Peyer's patch (tissue), 4 donors: ENCODE measurements around the genes HBM and RGS11.

DNA sequence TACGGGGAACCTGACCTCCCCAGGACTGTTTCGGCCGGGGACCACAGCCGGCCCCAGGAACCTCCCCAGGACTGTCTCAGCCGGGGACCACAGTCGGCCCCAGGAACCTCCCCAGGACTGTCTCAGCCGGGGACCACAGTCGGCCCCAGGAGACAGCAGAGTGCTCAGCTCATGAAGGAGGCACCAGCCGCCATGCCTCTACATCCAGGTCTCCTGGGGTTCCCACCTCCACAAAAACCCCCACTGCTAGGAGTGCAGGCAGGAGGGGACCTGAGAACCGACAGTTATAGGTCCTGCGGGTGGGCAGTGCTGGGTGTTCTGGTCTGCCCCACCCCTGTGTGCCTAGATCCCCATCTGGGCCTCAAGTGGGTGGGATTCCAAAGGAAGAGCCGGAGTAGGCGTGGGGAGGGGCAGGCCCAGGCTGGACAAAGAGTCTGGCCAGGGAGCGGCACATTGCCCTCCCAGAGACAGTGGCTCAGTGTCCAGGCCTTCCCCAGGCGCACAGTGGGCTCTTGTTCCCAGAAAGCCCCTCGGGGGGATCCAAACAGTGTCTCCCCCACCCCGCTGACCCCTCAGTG, 4.4 kb downstream of the RHBDF1 start:
- PRO-cap: no peak
- RAMPAGE, long total RNA, 4 experiments: no peak in any of the 4 experiments

GRCh38 chr16:119845-120283, 18.6 kb downstream of the NPRL3 start:
- PRO-cap: no peak
- RAMPAGE, long total RNA, 4 experiments: no peak in any of the 4 experiments

GRCh38 chr16:165795-166218, at the start of gene HBM:
HBM (plus strand) TSS chr16:165978.
- PRO-cap: no peak
- RAMPAGE, long total RNA, 4 experiments: no peak in any of the 4 experiments

GRCh38 chr16:173046-173842, 568 bp downstream of the HBA2 start:
- PRO-cap: no peak
- RAMPAGE, long total RNA, 4 experiments: no peak in any of the 4 experiments

DNA sequence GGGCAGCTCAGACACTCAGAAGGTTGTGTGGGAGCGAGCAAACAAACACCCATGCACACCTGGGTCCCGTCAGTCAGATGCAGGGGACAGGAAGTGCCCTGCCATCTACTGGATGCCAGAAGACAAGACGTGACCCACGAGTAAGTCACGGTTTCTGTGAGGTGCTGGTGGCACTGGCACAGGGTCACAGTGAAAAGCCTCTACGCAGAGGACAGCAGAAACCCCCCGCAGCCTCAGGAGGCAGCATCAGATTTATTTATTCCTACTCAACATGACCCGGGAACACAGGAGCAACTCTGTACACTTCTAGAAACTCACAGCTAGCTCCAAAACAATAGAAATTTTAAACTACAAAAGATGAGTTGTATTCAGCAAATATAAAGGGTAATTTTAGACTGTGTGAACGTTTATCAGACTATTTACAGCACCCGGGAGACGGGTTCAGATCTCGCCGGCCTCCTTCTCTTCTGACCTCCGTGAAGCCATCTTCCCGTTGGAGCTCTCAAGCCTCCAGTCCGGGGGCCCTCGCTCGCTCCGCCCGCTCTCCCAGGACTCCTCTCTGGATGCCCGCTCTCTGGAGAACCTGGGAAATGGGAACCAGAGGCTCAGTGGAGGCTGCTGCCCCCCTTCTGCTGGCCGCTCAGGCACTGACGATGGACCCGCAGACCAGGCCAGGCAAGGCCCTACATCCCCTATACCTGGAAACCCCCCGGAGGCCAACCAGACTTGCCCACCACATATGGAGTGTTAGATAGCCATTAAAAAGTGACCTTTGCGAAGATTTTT, 8.7 kb downstream of the HBQ1 start:
- PRO-cap: no peak
- RAMPAGE, long total RNA, 4 experiments: no peak in any of the 4 experiments

DNA sequence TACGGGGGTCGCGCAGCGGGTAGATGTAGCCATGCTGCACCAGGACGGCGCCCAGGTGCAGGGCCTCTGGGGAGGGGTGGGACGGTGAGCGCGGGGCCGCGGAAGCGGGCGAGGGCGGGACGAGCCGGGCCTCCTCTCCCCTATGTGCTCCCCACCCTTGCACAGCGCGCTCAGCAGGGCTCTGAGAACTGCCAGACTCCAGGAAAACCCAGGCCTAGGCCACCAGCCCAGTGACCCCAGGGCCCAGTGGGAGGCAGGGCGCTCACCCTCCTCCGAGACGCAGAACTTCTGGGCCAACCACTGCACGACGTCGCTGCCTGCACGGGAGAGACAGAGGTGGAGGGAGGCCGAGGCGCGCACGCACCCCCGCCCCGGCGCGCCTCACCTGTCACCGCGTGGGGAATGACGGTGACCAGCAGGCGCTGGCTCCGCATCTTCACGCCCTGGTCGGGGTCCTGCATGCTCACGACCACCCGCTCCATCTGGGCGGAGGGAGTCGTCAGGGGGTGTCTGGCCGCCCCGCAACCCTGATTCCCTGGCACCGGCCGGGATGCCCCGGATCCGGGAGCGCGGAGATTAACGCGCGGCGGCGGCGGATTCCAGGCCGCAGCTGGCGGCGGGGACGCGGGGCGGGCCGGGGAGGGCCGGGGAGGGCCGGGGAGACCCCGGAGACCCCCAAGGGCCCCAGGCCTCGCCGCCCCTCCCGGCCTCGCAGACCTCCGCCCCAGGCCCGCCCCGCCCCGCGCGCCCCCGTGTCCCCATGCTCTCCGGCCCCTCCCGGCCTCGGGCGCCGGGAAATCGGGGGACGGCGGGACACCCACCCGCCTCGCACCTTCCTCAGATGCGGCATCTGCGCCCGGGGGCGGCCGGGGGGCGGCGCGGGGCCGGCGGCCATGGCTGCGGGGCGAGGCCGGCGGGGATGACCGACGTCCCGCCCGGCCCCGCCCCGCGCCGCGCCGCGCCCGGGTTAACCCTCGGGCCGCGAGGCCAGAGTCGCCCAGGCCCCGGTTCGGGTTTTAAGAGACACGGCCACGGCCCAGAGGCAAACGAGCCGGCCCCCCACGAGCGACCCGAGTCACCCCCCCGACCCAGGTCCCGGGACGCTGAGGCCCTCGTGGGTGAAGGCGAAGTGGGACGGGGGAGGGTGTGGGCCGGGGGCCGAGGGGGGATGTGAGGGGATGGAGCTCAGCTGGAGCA, at the start of gene RGS11:
TSS of gene RGS11 (minus strand) at position 928 of the 1,197 bp plus-strand sequence.
- PRO-cap: bidirectional peak, plus-strand start at position 327 of the sequence, minus-strand start at position 290 of the sequence
- RAMPAGE, long total RNA, 4 experiments: no peak in any of the 4 experiments

DNA sequence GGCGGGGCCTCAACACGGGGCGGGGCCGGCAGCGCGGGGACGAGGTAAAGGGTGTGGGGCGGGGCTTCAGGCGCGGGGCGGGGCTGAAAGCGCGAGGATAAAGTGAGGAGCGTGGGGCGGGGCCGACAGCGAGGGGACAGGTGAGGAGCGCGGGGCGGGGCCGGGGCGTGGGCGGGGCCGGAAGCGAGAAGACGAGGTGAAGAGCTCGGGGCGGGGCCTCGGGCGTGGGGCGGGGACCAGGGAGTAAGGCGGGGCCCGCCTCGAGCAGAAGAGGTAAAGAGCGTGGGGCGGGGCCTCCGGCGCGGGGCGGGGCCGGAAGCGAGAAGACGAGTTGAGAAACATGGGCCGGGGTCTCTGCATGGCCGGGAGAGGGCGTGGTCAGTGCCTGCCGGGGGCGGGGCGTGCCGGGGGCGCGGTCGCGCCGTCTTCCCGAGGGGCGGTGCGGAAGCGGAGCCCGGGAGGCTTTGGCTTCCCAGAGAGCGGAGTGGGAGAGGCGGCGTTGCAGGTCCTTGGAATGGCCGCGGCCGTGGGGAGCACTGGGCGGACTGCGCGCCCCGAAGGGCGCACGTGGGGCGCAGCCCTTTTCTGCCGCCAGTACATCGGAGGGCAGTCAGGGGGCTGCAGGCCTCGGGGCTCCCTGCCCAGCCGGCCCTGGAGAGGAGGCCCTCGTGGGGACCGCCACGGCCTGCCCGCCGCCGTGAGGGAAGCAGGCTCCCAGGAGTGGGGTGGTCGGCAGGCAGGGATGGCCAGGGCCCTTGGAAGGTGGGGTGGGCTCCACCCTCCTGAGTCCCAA, 439 bp upstream of the AXIN1 start:
- PRO-cap: bidirectional peak, plus-strand start at position 128 of the sequence, minus-strand start outside the sequence; unidirectional peak, plus-strand start at position 475 of the sequence
- RAMPAGE, long total RNA, 4 experiments: no peak in any of the 4 experiments

DNA sequence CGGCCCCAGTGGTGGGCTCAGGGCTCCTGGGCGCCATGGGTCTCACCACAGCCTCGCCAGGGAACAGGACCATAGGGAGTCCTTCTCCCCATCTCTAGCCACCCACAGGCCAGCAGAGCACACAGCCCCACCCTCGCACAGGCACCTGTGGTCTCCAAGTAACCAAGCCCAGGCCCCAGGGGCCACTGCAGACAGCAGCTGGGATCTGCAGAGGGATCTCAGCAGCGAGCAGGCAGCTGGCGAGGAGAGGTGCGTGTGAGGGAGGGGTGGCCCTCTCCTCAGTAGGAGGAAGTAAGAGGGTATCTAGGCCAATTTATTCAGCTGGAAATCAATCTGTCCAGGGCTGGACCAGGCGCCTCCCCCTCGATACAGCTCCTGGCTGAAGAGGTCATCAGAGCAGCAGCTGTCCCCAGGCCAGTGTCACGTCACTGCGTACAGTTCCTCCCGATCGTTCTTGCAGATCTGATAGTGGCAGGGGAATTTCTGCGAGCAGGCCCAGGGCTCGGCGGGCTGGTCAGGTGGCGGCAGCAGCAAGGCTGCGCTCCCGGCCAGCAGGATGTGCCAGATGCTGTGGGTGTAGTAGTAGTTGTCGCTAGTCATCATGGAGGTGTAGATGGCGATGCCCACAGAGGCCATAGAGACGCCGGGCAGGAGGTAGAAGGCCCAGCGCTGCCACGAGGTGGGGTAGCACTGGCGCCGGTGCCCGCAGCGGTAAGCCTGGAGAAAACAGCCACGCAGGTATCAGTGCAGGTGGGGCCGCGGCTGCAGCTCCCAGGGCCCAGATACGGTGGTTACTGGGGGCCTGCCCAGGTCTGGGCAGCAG, 1.4 kb upstream of the MRPL28 start:
- PRO-cap: no peak
- RAMPAGE, long total RNA, 4 experiments: no peak in any of the 4 experiments

- PRO-cap: no peak
- RAMPAGE, long total RNA, 4 experiments: no peak in any of the 4 experiments
Measured at GRCh38 chr16:383662-384626, 2.2 kb upstream of the PGAP6 start.

DNA sequence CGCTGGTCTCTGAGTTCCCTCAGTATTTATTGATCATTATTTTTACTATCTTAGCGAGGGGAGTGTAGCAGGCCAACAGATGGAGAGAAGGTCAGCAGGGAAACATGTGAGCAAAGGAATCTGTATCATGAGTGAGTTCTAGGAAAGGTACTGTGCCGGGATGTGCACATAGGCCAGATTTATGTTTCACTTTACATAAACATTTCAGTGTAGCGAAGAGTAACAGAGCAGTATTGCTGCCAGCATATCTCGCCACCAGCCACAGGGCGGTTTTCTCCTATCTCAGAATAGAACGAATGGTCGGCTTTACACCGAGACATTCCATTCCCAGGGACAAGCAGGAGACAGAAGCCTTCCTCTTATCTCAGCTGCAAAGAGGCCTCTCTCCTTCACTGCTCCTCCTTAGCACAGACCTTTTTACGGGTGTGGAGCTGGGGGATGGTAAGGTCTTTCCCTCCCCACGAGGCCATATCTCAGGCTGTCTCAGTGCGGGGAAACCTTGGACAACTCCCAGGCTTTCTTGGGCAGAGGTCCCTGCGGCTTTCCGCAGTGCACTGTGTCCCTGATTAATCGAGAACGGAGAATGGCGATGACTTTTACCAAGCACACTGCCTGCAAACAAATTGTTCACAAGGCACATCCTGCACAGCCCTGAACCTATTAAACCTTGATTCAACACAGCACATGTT, 6.3 kb upstream of the PGAP6 start:
- PRO-cap: no peak
- RAMPAGE, long total RNA, 4 experiments: no peak in any of the 4 experiments

- PRO-cap: no peak
- RAMPAGE, long total RNA, 4 experiments: no peak in any of the 4 experiments
Measured at GRCh38 chr16:396182-396601, 807 bp upstream of the NME4 start.

- PRO-cap: no peak
- RAMPAGE, long total RNA, 4 experiments: start-site peak on the plus strand in 1 of 4 experiments, at chr16:399411-399708 at its widest, 6 reads per replicate
Measured at GRCh38 chr16:399278-399861, 2.3 kb upstream of the DECR2 start.

DNA sequence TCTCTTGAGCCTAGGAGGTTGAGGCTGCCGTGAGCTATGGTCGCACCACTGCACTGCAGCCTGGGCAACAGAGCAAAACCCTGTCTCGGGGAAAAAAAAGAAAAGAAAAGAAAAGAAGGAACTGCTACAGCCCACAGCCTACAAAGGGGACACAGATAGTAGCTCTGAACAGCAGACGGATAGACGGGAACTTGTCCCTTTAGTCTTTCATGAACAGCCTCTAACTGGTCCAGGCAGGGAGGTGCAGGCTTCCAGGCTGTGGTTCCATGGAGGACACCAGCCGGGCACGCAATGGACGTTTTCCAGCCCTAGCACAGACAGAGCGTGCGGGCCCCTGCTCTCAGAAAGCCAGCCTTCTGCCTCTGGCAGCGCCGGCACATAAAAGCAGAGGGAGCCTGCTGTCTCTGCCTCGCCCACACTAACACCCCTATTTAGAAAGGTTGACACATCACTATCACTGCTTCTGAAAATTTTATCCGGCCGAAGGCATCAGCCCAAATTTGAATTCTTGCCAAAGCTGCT, 1.6 kb upstream of the RAB11FIP3 start:
- PRO-cap: no peak
- RAMPAGE, long total RNA, 4 experiments: no peak in any of the 4 experiments

GRCh38 chr16:426307-427139, 1.1 kb downstream of the RAB11FIP3 start:
- PRO-cap: no peak
- RAMPAGE, long total RNA, 4 experiments: no peak in any of the 4 experiments

DNA sequence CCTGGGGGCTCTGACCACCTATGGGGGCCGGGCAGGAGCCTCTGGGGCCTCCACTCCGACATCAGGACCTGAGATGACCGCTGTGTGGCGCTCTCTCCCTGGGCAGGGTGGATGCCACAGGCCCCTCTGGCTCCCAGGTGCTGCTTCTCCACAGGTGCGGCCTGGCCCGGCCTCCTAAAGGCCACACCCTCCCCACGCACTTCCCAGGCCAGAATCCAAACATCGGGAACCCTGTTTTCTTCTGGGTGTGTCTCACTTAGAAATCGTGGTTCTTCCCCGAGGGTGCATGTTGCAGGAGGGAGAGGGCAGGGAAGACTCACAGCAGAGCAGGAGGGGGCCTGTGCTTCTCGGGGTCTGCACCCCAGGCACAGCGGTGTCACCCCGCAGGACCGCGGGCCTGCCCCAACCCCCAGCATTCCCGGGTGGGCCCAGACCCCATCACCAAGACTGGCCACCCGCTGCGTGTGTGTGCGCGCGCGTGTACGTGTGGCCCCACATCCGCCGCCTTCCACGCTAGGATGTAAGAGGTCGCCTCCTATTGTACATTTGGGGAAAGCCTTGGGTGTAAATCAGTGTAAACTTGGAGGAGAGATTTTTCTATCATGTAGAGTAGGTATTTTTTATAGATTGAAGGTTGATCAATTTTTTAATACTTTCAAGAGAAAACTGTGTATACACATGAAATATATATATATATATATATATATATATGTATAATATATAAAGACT, 5.8 kb upstream of the CAPN15 start:
- PRO-cap: unidirectional peak, plus-strand start at position 287 of the sequence
- RAMPAGE, long total RNA, 4 experiments: no peak in any of the 4 experiments

DNA sequence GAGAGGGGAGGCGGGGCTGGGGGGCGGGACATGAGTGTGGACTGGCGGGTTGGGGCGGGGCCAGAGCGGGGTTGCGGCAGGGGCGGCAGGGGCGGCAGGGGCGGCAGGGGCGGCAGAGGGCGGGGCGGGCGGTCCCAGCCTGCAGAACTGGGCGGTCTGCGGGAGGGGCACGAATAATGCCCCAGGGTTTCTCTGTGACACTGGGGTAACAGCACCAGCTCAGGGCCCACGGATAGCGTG, 1.0 kb upstream of the METTL26 start:
- PRO-cap: bidirectional peak, plus-strand start at position 63 of the sequence, minus-strand start outside the sequence
- RAMPAGE, long total RNA, 4 experiments: no peak in any of the 4 experiments

DNA sequence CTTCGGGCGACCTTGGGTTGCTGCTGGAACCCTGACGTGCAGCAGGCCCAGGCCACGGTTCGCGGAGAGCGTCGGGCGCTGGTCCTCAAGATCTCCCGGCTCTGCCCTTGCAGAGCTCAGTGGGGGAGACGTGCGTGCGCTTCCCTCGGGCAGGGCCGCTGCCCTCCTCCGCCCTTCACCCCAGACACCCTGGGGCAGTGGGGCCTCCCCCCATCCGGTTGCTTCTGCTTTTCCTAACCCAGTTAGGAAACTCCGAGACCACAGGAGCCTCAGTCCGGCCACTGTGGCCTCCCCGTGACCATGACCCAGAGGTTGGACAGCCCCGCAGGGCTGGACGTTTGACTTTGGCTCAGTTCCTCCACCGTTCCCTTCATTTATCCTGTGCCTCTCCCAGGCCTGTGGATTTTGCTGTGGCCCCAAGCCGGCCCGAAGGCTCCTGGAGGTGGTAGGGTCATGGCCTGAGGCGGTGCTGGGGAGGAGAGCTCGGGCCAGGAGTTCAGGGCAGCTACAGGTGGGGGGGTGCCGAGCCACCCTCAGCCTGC, 973 bp downstream of the MCRIP2 start:
- PRO-cap: bidirectional peak, plus-strand start at position 112 of the sequence, minus-strand start at position 121 of the sequence
- RAMPAGE, long total RNA, 4 experiments: no peak in any of the 4 experiments

DNA sequence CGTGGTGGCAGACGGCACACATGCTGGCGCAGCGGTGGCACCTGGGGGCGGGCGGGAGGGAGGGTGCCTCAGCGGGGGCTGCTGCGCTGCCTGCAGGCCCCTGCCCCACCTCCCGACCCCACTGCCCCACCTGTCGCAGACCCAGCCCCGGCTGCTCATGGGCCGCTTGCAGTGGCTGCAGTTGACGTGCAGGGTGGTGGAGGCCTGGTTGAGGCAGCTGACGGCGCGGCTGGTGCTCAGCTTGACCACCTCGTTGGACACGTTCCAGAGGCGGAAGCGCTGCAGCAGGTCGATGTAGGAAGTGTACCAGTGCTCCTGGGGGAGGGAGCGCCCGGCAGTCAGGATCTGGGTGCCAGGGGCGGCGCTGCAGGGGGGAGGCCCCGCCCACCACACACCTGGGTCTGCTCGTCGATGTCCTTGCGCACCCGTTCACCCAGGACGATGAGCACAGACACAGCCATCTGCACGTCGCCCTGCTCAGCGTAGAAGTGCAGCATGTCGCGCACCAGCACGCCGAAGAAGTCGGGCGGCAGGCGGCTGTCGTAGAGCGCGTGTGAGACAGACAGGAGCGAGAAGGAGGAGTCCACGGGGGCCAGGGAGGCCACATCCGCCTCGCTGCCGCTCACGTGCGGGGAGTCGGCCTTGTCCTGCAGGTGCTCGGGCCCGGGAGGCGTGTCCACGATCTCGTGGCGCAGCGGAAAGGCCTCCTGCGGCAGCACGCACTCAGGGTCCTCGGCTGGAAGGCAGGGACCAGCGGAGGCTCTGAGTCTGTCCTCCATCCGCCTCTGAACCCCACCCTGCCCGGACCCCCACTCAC, 936 bp upstream of the JMJD8 start:
- PRO-cap: no peak
- RAMPAGE, long total RNA, 4 experiments: start-site peak on the plus strand in 1 of 4 experiments, centred at position 380 of the sequence, 10 reads per replicate

DNA sequence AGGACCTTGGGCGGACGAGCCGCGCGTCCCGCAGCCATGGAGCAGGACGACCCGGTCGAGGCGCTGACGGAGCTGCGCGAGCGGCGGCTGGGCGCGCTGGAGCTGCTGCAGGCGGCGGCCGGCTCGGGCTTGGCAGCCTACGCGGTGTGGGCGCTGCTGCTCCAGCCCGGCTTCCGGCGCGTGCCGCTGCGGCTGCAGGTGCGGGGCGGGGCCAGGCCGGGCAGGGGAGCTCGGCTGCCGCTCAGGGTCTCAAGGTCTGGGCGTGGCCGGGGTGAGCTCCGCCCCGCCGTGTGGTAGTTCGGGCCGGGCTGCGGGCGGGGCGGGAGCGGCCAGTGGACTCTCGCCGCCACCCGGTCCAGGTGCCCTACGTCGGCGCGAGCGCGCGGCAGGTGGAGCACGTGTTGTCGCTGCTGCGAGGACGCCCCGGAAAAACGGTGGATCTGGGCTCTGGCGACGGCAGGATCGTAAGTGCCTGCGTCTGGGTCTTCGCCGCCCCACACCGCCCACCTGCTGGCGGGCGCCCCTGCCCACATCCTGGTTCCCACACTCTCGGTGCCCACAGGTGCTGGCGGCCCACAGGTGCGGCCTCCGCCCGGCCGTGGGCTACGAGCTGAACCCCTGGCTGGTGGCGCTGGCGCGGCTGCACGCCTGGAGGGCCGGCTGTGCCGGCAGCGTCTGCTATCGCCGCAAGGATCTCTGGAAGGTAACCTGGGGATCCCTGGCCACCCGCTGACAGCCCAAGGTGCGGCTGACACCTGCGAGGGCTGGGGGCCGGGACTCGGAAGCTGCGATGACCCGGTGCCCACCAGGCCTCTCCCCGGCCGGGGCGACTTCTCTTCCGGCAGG, 516 bp downstream of the ANTKMT start:
- PRO-cap: bidirectional peak, plus-strand start at position 306 of the sequence, minus-strand start at position 148 of the sequence
- RAMPAGE, long total RNA, 4 experiments: no peak in any of the 4 experiments

DNA sequence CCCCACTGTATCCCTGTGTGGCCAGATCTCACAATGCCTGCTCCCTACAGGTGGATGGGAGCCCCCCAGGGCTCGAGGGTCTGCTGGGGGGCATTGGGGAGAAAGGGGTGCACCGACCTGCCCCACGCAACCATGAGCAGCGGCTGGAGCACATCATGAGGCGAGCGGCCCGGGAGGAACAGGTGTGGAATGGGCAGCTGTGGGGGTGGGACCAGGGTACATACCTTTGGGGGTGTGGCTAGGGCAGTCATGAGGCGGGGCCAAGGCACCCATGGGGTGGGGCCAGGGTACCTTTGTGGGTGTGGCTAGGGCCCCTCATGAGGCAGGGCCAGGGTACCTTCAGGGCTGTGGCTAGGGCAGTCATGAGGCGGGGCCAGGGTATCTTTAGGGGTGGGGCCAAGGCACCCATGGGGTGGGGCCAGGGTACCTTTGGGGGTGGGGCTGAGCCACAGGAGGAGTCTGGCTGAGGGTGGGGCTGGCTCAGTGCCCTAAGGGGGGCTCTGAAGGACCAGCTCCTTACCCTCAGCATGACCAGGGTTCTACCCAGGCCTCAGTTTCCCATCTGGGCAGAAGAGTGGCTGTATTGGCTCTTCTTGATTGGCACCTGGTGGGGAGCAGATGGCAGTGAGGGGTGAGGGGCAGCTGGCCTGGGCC, 3.5 kb downstream of the GNG13 start:
- PRO-cap: no peak
- RAMPAGE, long total RNA, 4 experiments: no peak in any of the 4 experiments